ENCODE results near the genes GPR161 and SLC19A2.

GRCh38 chr1:167926363-167927160 is 9.9 kb upstream of the DCAF6 start:
- PRO-cap = no peak
CAGE:
- cytosol, long polyA plus RNA = no peak
- long polyA plus RNA = no peak
- nucleus, long polyA plus RNA = no peak

GRCh38 chr1:167934890-167935812 is 1.3 kb upstream of the DCAF6 start:
- PRO-cap = no peak
CAGE:
- cytosol, long polyA plus RNA = no peak
- long polyA plus RNA = no peak
- nucleus, long polyA plus RNA = no peak

GRCh38 chr1:167968197-167969117 is 31.6 kb upstream of the MPC2 start:
- PRO-cap = no peak
CAGE:
- cytosol, long polyA plus RNA = no peak
- long polyA plus RNA = no peak
- nucleus, long polyA plus RNA = no peak

DNA sequence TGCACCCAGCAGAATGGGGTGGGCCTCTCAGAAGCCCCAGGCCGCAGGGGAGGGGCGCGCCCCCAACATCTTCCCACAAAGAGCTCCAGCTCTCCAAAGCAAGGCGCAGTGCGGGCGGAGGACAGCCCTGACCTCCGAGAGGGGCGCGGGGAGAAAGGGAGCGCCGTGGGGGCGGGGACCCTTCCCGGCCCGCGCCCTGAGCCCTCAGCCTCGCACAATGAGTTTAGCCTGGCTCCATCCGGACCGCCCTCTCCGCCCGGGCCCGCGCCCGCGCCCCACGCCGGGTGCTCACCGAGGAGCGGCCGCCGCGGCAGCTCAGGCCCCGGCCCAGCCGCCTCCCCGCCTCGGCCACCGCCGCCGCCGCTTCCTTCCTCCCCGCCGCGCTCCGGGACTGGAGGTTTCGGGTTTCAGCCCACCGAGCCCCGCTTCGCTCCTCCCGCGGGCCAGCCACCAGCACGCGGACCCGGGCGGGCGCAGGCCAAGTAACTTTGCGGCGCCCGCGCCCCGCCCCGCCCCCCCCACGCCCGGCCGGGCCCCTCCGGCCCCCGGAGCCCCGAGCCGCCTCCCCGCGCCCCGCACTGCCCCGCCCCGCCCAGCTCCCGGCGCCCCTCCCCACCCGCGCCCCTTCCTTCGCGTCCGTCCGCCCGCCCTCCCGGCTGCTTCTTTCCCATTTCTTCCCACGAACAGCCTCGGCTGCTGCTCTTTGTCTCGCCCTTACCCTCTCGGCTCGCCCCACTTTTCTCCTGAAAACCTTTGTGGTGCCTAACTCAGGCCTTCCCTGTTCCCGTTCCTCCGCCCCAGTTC is at the start of gene GPR161:
Gene GPR161 (minus strand): TSS at position 484 of the 804 bp plus-strand sequence.
- PRO-cap = no peak
CAGE:
- cytosol, long polyA plus RNA = no peak
- long polyA plus RNA = no peak
- nucleus, long polyA plus RNA = no peak

DNA sequence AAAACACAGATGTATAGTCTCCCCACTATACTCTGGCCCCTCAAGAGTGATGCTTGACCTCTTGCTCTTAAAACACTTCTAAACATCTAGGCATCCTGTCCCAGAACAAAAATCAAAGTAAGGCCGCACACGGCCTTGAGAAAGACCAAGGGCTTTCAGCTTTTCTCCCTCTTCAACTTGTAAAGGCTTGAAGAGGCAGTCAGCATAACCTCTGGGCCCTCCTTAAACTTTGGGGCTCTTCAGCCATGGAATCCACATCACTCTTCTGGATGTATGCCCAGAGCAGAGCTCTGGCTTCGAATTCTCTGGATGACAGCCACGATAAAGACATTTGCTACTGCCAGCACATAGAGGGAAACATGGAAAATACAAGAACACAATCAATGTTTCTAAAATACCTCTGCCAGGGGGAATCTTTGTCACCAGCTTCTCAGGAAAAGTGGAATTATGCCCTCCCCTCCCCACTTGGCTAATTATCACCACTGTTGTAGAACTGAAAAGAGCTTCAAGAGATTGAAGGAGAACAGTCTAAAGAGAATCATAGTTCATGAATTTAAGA is 38.9 kb upstream of the DPT start:
- PRO-cap = no peak
CAGE:
- cytosol, long polyA plus RNA = no peak
- long polyA plus RNA = no peak
- nucleus, long polyA plus RNA = no peak

DNA sequence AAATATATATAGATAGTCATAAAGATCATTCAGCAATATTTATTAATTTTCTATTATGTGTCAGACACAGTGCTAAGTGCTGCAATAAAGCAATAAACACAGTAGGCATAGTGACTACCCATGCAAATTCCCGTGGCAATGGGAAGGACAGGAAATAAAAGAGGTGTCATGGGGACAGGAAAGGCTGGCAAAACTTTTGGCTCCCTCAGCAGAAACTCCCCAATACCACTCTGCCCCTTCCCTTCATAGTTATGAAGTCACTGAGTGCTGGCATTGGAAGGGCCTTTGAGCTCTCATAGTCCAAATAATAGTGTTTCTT is 104.3 kb upstream of the DPT start:
- PRO-cap = no peak
CAGE:
- cytosol, long polyA plus RNA = no peak
- long polyA plus RNA = no peak
- nucleus, long polyA plus RNA = no peak

DNA sequence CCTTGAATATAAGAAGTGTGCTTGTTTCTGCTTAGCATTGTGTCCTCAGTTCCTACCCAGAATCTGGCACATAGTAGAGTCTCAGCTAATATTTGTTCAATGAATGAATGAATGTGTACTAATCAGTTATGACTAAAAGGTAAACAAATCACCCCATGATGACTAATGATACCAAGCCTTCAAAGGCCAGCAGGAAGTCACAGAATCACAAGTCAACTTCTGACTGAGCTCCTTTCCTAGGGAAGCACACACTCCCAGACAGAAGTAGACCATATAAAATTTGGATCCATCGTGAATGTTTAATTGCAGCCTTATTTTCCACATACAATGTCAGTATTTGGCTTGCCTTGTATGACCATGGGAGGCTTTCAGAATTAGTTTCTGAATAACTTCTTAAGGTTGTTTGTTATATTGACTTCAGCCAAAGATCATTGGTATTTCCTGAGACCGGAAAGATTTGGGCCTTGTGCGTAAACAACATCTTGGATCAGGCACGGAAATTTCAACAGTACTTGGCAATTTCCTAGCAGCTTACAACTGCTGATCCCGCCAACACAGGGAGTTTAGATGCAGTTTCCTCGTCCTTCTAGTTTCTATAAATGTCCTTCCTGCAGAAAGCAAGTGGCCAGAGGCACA is 185.9 kb upstream of the ATP1B1 start:
- PRO-cap = no peak
CAGE:
- cytosol, long polyA plus RNA = no peak
- long polyA plus RNA = no peak
- nucleus, long polyA plus RNA = no peak

DNA sequence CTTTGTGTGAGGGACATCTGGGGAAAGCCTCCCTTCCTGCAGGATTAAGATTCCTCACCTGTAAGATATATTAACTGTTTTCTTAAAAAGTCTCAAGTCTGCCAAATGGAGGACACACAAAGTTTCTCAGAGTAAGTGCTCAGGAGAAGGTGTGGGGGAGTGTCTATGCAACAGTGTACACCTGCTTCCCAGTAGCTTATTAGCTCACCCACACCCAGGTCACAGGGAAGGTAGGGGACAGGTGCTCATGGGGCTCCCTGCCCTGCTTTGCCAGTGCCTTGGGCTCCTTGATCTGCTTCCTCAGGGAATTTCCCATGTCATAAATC is 87.2 kb upstream of the ATP1B1 start:
- PRO-cap = no peak
CAGE:
- cytosol, long polyA plus RNA = no peak
- long polyA plus RNA = no peak
- nucleus, long polyA plus RNA = no peak

- PRO-cap = no peak
CAGE:
- cytosol, long polyA plus RNA = no peak
- long polyA plus RNA = no peak
- nucleus, long polyA plus RNA = no peak
Measured at GRCh38 chr1:169019684-169020152, 86.8 kb upstream of the ATP1B1 start.

DNA sequence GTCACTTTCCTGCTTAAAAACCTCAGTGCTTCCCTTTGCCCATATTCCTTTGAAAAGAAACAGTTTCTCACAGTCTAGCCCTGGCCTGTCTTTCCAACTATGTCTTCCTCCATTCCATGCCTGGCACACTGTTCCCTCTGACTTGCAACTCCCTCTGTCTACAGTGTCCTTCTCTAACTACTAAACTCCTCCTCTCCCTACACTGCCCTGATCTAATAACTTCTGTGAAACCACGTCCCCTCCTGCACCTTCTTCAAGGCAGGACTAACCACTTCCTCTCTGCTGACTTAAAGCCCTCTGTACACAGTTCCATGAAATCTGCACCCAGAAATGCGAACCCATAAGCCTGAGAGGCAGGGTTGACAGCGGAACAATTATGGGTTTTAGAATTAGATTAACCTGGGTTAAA is 62.2 kb upstream of the ATP1B1 start:
- PRO-cap = no peak
CAGE:
- cytosol, long polyA plus RNA = no peak
- long polyA plus RNA = no peak
- nucleus, long polyA plus RNA = no peak

- PRO-cap = no peak
CAGE:
- cytosol, long polyA plus RNA = no peak
- long polyA plus RNA = no peak
- nucleus, long polyA plus RNA = no peak
Measured at GRCh38 chr1:169100923-169101122, 5.7 kb upstream of the ATP1B1 start.

DNA sequence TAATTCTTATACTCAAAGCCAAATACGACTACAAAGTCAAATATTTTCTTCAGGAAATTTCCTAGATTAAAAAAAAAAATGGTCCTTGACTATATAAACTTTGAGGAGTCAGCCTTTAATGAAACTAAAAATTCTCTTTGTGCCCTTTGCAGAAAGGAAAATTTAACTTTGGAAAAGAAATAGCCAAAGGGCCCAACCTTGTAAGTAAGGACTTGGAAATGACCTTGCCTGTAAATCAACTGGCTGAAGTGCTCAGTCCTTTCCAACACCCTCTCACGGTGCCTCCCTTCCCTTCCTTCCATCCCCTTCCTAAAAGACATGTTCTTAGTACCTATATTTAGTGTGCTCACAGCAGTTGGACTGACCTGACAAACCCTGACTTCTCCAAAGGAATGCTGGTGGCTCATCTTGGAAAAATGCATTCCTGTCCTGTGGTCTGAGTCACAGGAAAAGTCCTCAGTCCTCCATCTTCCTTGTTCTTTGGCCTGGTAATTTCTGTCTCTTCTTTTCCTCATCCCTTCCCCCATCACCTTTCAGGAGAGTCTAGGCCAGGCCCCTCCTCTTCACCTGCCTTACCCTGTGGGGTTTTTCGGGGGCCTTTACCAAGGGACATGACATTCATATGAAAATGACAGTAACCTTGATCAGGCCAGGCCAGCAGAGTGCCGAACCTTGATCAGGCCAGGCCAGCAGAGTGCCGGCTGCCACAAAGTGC is 7.0 kb downstream of the ATP1B1 start:
- PRO-cap = no peak
CAGE:
- cytosol, long polyA plus RNA = no peak
- long polyA plus RNA = no peak
- nucleus, long polyA plus RNA = no peak

GRCh38 chr1:169144446-169144872 is 38.0 kb downstream of the ATP1B1 start:
- PRO-cap = no peak
CAGE:
- cytosol, long polyA plus RNA = no peak
- long polyA plus RNA = no peak
- nucleus, long polyA plus RNA = no peak

GRCh38 chr1:169483286-169483974 is 2.3 kb downstream of the SLC19A2 start:
- PRO-cap = no peak
CAGE:
- cytosol, long polyA plus RNA = no peak
- long polyA plus RNA = no peak
- nucleus, long polyA plus RNA = no peak

GRCh38 chr1:169484824-169486046 is at the start of gene SLC19A2:
TSS of gene SLC19A2 (minus strand) at chr1:169485944.
- PRO-cap = unidirectional peak, plus-strand start at chr1:169485291; bidirectional peak, plus-strand start at chr1:169486118, minus-strand start at chr1:169485927
CAGE:
- cytosol, long polyA plus RNA = no peak
- long polyA plus RNA = no peak
- nucleus, long polyA plus RNA = no peak

- PRO-cap = no peak
CAGE:
- cytosol, long polyA plus RNA = no peak
- long polyA plus RNA = no peak
- nucleus, long polyA plus RNA = no peak
Measured at GRCh38 chr1:169680259-169681148, 30.9 kb downstream of the SELL start.

DNA sequence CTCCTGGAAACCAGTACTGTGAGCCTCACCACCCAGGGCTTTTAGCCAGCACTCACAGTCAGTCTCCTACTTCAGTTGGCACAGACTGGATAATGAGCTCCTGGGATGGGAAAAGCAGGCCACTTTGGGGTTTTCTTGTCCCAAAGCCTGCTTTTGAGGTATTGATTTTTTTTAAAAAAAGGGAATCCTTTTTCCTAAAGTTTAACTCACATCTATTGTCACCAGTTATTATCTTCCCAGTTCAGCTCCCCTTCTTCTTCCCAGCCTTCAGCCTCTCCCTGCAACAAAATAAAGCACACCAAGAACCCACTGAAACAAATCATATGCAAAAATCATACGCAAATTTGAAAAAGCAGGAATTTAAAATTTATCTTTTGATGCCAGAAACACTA is 40.2 kb downstream of the SCYL3 start:
- PRO-cap = no peak
CAGE:
- cytosol, long polyA plus RNA = no peak
- long polyA plus RNA = no peak
- nucleus, long polyA plus RNA = no peak

GRCh38 chr1:169894101-169894472 is 391 bp upstream of the SCYL3 start:
- PRO-cap = bidirectional peak, plus-strand start at chr1:169894368, minus-strand start at chr1:169894282
CAGE:
- cytosol, long polyA plus RNA = no peak
- long polyA plus RNA = no peak
- nucleus, long polyA plus RNA = no peak

- PRO-cap = no peak
CAGE:
- cytosol, long polyA plus RNA = no peak
- long polyA plus RNA = no peak
- nucleus, long polyA plus RNA = no peak
Measured at GRCh38 chr1:170234424-170234986, 88.7 kb downstream of the NTMT2 start.

DNA sequence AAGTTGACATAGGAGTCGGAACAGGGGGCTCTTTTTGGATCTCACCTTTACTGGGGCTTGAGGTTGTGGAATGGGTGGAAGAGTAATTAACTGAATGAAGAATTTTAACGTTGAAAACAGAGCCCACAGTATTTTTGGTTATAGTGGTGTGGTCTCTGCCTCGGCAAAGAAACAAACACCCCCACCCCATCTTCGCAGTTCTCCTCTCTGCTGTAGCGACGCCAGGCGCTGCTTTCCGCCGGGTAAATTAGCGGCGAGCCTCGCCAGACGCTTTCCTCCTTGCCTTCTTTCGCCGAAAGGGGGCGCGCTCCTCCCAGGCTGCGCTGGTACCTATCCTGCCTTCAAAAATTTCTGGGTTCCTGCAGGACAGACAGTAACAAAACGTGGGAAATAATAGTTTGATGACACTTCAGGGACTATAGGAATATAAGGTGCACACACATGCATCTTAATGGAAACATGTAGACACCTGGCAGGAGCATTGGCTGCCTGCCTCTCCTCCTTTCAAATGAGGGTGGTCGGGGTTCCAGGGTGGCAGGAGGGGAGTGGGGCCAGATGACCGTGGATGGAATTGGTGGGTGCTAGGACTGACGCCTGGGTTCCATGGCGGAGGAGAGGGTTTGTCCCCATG is 7.4 kb downstream of the PRRX1 start:
- PRO-cap = no peak
CAGE:
- cytosol, long polyA plus RNA = no peak
- long polyA plus RNA = no peak
- nucleus, long polyA plus RNA = no peak

Measured in A549 (cell line).